T-cell (primary cell): ENCODE data around the gene SMYD3.

DNA sequence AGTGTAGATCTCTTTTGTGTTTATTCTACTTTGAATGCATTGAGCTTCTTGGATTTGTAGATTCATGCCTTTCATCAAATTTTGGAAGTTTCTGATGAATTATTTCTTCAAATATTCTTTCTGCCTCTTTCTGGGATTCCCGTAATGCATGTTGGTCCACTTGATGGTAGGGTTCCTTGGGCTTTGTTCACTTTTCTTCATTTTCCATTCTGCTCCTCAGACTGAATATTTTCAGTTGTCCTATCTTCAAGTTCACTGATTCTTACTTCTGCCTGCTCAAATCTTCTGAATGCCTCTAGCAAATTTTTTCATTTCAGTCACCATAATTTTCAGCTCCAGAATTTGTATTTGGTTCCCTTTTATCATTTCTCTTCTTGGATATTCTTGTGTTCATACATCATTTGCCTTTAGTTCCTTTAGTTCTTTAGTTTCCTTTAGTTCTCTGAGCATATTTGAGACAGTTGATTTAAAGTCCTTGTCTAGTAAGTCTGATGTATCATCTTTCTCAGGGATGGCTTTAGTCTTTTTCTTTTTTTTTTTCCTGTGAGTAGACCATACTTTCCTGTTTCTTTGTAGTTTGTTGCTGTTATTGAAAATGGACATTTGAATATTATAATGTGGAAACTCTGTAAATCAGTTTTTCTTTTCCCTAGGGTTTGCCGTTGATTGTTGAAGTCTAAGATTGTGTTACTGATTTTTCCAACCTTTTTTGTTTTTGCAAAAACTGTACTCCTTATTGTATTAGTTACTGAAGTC, 48.8 kb downstream of the C1orf100 start:
- PRO-cap, 7 experiments: no peak in any of the 7 experiments

GRCh38 chr1:244654168-244655052, 1.5 kb downstream of the DESI2 start:
- PRO-cap, 7 experiments: no peak in any of the 7 experiments

DNA sequence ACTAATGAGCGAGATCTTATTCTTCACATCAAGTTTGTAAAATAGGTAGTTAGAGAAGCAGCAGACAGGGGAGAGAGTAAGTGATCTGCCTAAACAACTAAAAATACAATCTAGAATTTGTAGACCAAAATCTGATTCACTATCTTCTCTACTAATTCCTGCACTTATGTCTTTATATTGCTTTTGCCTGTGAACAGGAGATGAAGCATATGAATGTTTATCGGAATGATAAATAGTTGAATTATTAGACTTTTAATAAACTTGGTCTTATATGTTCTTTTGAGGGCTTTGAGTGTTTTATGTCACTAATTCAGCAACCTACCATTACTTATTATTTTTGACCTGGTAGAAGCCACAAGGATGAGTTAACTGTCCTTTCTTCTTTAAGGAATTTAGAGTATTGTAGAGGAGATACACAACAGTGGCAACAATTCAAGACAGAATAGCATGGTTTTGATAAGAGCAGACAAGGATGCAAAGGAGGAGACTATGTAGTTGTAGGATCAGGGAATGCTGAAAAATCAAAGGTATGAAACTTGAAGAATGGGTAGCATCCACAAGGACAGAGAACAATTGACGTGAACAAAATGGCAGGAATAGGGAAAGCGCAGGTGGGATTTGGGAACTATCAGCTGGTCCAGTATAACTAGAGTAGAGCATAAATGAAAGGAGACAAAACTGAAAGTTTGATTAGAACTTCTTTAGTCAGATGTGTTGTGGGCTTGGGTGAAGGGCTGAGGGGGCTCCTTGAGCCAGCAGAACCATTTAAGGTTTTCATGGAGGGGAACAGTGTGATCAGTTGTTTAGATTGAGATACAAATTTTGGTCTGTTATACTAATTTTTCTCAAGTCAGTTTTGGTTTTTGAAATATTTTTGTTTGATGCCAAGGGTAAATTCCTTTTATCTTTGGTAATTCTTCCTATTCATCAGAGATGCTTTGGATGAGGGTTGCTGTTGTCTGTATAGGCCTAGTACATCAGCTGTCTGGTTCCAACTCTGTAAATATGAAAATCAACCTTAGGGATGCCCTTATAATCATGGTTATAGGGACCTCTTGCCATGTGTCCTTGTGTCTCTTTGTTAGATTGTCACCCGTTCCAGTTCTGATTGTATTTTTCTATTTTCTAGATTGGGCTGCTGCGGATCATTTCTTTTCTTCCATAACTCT, 2.6 kb downstream of the DESI2 start:
- PRO-cap, 7 experiments: no peak in any of the 7 experiments

DNA sequence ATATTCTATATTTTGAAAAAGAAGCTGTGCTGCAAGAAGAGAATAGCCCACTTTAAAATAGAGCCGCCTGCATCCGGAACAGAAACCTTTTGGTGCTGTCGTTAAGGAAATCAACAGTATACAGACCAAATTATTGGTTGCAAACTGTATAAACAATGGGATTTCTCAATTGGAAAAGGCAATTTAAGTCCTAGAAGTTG, 25.7 kb downstream of the DESI2 start:
- PRO-cap, 7 experiments: no peak in any of the 7 experiments

DNA sequence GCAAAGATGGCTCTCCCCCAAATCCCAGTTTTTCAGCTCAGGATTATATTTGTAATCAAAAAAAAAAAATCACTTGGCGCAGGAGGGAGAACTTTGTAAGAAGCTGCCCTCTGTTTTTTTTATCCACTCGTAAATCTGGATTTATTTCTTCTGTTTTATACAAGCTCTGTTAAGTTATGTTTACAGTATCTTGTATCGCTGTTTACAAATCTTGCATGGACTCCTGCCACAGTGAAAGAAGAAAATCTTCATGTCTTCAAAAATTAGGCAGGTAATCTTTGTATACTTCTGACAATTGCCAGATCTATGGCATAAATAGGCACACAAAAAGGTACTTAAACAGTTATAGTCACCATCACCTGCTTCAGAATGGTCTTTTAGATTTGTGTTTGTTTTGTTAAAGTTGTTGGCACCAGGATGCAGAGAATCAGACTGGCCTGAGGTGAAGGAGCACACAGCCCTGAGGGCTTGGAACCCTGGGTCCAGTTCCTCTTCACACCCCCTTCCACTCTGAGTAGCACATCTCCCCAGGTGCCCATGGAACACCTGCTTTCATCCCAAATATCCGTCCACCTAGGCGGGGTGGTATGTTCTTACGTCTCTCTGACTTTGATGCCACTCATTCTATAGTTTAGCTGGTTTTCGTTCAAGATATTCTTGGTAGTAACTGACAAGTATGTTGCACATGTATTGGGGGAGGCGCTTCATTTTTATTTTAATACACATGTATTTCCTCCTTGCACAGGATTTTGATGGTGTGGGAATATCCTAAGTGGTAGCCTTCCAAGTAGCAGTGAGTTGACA, 24.7 kb downstream of the ENSG00000284188 start:
- PRO-cap, 7 experiments: no peak in any of the 7 experiments

- PRO-cap, 7 experiments: no peak in any of the 7 experiments
Observed at GRCh38 chr1:244815550-244816342, 19.7 kb upstream of the COX20 start.

GRCh38 chr1:244833508-244834652, 1.6 kb upstream of the COX20 start:
- PRO-cap, 7 experiments: peak in 7 of 7 experiments; most common plus-strand start chr1:244834502 (in 6); most common minus-strand start chr1:244834287 (in 6)

GRCh38 chr1:244837438-244838237, 2.2 kb downstream of the COX20 start:
- PRO-cap, 7 experiments: no peak in any of the 7 experiments

- PRO-cap, 7 experiments: peak in 7 of 7 experiments; most common plus-strand start chr1:244863175 (in 5); most common minus-strand start chr1:244863094 (in 3)
Observed at GRCh38 chr1:244862912-244863314, 1.4 kb downstream of the HNRNPU start.

- PRO-cap, 7 experiments: peak in 7 of 7 experiments; most common plus-strand start chr1:244863794 (in 4); most common minus-strand start chr1:244863671 (in 7)
Observed at GRCh38 chr1:244863315-244863813, 979 bp downstream of the HNRNPU start.

DNA sequence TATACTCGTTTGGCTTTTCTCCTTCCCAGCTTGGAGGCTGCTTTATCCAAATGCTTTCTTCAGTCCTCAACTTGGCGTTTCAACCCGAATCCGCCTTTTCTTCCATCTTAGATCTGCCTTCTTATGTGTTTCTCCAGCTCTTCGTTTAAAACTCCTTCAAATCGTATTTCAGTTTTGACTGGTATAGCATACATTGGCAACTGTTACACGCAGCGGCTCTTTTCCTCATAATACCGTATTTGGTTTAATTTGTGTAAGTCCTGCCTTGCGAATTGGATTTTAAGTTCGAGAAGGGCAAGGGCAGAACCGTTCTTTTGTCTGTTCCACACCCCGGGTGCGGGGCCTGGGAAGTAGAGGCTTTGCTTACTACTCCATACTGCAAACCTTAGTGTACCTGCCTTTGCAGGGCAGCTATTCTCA, 484 bp upstream of the HNRNPU start:
- PRO-cap, 7 experiments: peak in 2 of 7 experiments; most common plus-strand start position 313 of the sequence (in 1); most common minus-strand start position 336 of the sequence (in 2)

DNA sequence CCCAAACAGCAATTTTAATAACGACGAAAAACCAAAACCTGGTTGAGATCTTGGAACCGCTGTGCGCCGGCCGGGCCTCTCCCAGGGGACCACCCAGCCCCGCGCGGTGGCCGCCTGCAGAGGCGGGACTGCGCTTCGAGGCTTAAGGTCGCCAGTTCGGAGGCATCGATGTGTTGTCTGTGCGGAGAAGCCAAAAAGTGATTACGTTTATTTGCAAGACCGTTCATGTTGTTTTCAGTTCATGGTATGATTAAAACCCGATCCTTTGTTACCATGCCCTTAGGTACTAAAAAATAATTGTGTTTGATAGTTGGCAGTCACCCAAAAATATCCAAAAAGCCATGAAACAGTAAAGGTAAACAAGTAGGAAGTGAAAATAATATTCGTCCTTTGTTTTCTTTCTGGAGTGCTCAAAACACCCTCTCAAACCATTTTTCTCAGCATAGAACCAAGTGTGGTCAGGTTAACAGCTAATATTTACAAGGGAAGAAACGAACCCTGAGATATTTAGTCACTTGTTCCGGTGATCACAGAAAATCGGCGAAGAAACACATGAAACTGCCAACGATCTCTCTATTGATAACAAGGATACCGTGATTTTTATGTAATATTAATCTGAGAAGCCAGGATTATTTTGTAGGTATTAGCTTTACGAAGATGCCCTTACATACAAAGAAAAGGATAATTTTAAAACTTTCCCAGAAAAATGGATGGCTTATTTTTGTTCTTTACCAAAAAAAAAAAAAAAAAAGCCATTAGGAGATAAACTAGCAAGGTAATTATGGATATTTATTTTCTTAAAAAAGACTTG, 1.9 kb downstream of the EFCAB2 start:
- PRO-cap, 7 experiments: peak in 6 of 7 experiments; most common plus-strand start position 45 of the sequence (in 6); most common minus-strand start position 81 of the sequence (in 3)

GRCh38 chr1:245054019-245054486, 84.6 kb downstream of the EFCAB2 start:
- PRO-cap, 7 experiments: no peak in any of the 7 experiments

GRCh38 chr1:245216813-245217135, 62.0 kb downstream of the KIF26B start:
- PRO-cap, 7 experiments: no peak in any of the 7 experiments

- PRO-cap, 7 experiments: no peak in any of the 7 experiments
Observed at GRCh38 chr1:245946897-245947531, 560.1 kb downstream of the SMYD3 start.

- PRO-cap, 7 experiments: no peak in any of the 7 experiments
Observed at GRCh38 chr1:245988700-245989017, 518.4 kb downstream of the SMYD3 start.

DNA sequence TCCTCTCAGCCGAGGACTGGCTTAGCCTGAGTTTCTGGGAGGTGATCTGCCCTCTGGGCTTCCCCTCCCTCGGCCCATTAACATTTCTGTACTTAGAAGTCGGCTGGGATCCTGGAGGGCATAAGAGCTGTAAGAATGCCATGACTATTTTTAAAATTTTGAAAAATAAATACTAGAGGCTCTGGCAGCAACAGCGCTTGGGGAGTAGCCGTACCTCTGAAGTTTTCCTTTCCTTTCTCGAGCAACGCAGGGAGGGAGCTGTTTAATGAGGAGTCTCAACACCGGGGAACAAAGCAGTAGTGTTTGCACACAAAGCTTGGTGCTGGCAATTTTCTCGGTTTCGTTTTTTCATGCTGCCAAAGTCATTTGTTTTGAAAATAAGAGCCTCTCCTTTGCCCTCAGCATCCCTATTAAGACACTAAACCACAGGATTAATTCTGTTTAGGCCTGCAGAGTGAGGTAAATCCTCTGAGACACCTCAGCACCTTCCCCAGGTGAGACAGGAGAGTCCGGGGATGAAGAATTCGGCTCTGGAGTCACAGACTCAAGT, 498.6 kb downstream of the SMYD3 start:
- PRO-cap, 7 experiments: no peak in any of the 7 experiments

DNA sequence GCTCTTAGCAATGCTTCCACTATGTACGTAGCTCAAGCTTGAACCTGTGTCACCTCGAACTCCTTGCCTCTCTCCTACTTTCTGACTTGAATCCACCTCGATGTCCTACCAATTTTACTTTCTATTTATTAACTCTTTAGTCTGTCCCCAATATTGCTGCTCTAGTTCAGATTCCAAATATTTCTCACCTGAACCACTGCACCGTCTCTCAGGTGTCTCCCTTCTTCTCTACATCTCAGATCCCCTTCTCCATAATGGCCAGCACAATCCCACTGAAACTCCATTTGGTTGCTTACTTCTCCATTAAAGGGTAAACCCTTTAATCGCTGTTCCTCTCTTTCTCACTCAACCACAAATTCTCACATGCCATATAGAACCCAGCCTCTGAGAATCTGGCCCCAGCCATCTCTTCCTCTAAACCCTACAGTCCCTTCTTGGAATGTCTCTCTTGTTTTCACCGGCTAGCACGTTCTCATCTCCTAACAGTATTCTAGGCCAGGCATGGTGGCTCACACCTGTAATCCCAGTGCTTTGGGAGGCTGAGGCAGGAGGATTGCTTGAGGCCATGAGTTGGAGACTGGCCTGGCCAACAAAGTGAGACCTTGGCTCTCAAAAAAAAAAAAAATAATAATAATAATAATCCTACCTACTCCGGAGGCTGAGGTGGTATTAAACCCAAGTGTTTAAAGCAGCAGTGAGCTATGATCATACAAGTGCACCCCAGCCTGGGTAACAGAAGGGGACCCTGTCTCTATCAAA, 404.8 kb downstream of the SMYD3 start:
- PRO-cap, 7 experiments: no peak in any of the 7 experiments

DNA sequence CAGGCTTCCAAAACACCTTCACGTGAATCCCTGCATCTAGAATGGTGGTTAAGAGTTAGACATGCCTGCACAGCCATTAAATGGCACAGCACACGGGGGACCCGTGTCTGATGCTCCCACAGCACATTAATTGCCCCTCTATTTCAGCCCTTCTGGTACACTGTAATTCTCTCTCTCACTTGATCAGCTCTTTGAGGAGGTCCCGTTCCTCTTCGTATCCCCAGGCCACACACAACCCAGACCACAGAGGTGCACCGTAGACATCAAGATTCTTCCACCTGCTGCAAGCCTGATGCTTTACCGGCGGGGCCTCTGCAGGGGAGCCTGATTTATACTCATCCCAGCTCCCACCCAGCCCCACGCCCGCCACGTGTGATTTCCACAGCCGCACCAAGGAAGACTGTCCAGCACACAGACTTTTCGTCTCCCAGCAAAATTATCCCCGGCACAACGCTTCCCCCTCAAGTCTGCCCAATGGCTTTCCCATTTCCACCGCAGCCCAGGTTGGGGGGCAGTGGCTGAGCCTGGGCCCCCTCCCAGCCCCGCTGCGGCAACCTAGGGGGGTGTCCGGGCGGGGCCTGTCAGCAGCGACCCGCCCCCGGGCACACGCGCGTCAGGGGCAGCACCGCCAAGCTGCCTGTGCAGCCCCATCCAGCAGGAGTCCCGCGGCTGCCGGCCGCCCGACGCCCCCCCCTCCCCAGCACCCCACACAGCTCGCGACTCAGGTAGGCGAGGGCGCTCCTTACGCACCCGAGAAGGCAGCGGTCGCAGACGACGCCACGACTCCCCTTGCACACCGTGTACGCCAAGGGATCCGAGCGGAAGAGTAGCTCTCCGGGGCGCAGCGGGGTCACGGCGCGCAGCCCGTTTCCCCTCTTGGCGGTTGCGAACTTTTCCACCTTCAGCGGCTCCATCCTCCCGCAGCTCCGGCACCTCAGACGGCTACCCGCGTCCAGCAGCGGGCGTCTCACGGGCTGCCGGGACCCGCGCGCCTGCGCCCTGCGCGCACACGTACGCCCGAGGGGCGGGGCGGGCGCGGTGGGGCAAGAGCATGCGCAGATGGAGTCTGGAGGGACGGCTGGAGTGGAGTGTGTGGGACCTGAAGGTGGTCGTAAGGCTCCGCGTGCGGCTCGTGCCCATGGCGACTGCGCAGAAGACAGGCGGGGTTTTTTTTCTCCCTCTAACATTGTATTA, at the start of gene SMYD3:
SMYD3 (minus strand) TSS at position 976 of the 1,194 bp plus-strand sequence.
- PRO-cap, 7 experiments: peak in 7 of 7 experiments; most common plus-strand start position 1,063 of the sequence (in 6); most common minus-strand start position 969 of the sequence (in 4)

- PRO-cap, 7 experiments: no peak in any of the 7 experiments
Observed at GRCh38 chr1:246597206-246597764, 31.0 kb downstream of the CNST start.